Epithelial cell of alveolus of lung (primary cell): ENCODE data around the gene LCP2.

- RAMPAGE, long total RNA, result no peak
- RRBS, result no CpG with 5 or more reads among the region's 1 CpG
These were observed 5.7 kb downstream of the C5orf58 start for GRCh38 chr5:170238276-170238999.

DNA sequence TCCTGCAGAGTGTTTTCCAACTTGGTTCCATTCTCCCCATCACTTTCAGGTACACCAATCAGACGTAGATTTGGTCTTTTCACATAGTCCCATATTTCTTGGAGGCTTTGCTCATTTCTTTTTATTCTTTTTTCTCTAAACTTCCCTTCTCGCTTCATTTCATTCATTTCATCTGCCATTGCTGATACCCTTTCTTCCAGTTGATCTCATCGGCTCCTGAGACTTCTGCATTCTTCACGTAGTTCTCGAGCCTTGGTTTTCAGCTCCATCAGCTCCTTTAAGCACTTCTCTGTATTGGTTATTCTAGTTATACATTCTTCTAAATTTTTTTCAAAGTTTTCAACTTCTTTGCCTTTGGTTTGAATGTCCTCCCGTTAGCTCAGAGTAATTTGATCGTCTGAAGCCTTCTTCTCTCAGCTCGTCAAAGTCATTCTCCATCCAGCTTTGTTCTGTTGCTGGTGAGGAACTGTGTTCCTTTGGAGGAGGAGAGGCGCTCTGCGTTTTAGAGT is 11.6 kb downstream of the C5orf58 start:
- RAMPAGE, long total RNA, result no peak
- RRBS, result no CpG with 5 or more reads among the region's 10 CpGs

GRCh38 chr5:170287561-170288269 is 9.9 kb downstream of the LCP2 start:
- RAMPAGE, long total RNA, result no peak
- RRBS, result no CpG with 5 or more reads among the region's 5 CpGs

GRCh38 chr5:170297679-170298198 is at the start of gene LCP2:
Gene LCP2 (minus strand): TSS chr5:170297777.
- RAMPAGE, long total RNA, result no peak
- RRBS, result no CpG with 5 or more reads among the region's 8 CpGs

DNA sequence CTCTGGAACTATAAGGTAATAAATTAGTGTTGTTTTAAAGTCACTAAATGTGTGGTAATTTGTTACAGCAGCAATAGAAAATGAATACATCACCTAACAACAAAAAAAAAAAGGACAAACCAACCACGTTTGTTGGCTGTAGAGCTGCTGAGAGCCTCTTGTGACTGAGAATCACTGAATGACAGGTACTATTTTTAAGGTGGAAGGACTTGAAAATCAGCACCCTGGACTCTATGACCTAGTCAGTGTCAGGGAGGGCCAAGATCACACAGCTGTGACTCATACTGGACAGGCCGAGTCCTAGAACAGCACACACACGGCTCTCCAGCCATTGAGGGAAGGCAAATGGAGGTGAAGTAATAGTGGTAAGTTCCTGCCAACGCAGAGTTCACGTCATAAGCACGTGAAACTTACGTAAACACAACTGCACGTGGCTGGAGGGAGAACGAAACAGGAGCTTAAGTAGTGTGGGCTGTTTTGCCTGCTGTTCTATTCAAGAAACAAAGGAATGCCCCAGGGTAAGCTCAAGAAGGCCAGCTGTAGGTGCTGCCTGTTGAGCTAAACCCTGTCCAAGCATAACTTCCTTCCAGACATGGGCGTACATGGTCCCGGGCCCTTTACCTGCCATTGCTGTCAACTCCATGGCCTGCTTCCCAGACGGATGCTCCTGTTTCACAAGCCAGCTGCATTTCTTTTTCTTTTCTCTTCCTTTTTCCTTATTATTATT is 10.0 kb upstream of the LCP2 start:
- RAMPAGE, long total RNA, result no peak
- RRBS, result no CpG with 5 or more reads among the region's 12 CpGs

- RAMPAGE, long total RNA, result no peak
- RRBS, result no CpG with 5 or more reads among the region's 22 CpGs
These were observed 35.9 kb downstream of the KCNMB1 start for GRCh38 chr5:170353006-170353950.

- RAMPAGE, long total RNA, result no peak
- RRBS, result no CpG with 5 or more reads among the region's 13 CpGs
These were observed 219.3 kb upstream of the TLX3 start for GRCh38 chr5:171089812-171090070.

DNA sequence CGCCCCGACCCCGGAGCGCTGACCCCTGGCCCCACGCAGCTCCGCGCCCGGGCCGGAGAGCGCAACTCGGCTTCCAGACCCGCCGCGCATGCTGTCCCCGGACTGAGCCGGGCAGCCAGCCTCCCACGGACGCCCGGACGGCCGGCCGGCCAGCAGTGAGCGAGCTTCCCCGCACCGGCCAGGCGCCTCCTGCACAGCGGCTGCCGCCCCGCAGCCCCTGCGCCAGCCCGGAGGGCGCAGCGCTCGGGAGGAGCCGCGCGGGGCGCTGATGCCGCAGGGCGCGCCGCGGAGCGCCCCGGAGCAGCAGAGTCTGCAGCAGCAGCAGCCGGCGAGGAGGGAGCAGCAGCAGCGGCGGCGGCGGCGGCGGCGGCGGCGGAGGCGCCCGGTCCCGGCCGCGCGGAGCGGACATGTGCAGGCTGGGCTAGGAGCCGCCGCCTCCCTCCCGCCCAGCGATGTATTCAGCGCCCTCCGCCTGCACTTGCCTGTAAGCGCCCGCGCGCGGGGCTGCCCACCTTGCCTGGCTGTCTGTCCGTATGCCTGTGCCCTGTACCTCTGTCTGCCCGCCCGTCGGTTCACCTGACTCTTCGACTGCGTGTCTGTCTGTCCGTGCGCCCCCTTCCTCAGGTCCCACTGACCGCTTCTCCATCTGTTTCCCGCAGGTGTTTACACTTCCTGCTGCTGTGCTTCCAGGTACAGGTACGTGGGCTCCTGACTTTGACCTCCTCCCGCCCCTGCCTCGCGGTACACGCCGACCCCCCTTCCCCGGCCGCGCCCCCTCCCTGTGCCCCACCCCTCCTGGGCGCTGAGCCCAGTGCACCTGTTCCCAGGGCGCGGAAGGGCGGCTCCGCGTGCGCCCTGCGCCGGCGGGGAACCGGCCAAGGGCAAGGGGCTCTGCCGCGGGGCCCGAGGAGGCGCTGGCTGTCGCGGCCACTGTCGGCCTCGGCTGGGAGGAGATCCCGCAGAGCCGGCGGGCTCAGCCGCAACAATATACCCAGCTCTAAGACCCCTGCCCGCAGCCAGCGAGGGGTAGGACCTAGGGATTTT is 623 bp downstream of the FGF18 start:
- RAMPAGE, long total RNA, result no peak
- RRBS, result 2% methylated on average over 47 of the region's 118 CpGs

DNA sequence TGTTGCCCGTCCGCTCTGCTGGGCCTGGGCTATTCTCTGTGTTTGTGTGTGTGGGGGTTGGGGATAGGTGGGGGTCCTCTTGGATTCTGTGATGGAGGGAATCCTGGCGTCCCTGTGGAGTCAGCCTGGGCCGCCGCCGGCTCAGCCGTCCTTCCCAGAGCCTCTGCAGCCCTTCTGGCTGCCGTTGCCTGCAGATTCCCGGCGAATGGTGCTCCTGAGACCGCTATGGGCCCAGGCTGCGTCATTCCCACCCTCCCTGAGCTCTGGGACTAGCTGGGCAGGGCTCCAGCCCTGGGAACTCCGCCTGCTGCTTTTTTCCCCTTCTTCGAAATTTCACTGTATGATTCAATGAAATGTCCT is 64.3 kb downstream of the FGF18 start:
- RAMPAGE, long total RNA, result no peak
- RRBS, result 6% methylated on average over 4 of the region's 14 CpGs

DNA sequence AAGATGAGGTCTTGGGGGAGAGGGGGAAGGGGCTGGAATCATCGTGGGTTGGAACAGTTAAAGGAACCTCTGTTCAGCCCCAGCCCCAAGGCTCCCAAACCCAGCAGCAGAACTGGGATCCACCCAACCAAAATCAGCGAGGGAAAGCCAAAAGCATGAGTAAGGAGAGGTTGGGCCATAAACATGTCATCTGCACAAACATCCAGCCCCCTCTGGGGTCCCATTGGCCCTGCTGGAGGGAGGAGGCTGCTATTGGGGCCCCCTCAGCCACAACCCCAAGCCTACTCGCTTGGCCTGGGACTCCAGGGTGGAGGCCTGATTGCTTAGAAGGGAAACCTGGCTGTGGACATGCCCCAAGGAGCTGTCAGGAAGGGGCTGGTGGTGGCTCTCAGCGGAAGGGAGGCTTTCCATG is 154.9 kb downstream of the FGF18 start:
- RAMPAGE, long total RNA, result no peak
- RRBS, result no CpG with 5 or more reads among the region's 4 CpGs

- RAMPAGE, long total RNA, result no peak
- RRBS, result 3% methylated on average over 6 of the region's 29 CpGs
These were observed 176.9 kb downstream of the FGF18 start for GRCh38 chr5:171596032-171597062.

GRCh38 chr5:171999366-172000605 is 6.7 kb downstream of the FBXW11 start:
- RAMPAGE, long total RNA, result no peak
- RRBS, result no CpG with 5 or more reads among the region's 8 CpGs

GRCh38 chr5:172047052-172047559 is 40.7 kb upstream of the FBXW11 start:
- RAMPAGE, long total RNA, result no peak
- RRBS, result no CpG with 5 or more reads among the region's 9 CpGs

DNA sequence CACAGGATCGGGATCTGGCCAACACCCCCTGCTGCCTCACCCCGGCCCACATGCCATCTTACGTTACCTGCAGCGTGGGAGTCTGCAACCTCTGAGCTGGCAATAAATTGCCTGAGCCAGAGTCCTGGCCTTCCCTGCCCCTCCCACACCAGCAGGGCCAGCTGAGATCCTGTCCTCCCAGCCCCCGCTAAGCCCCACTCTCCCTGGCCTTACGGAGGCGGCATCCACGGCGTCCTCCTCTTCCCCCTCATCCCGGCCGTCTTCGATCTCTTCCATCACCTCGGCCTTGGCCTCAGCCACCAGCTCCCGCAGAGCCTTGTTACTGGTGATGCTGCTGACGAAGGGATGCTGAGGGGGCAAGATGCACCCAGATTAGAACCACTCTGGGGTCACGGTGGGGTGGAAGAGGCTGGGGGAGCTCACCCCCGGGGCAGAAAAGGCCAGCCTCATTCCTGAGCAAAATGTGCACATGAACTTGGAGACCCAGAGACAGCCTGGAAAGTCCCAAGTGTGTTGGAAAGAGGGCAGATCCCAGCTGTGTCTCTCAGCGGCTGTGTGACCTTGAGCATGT is 89.9 kb upstream of the FBXW11 start:
- RAMPAGE, long total RNA, result no peak
- RRBS, result no CpG with 5 or more reads among the region's 18 CpGs

DNA sequence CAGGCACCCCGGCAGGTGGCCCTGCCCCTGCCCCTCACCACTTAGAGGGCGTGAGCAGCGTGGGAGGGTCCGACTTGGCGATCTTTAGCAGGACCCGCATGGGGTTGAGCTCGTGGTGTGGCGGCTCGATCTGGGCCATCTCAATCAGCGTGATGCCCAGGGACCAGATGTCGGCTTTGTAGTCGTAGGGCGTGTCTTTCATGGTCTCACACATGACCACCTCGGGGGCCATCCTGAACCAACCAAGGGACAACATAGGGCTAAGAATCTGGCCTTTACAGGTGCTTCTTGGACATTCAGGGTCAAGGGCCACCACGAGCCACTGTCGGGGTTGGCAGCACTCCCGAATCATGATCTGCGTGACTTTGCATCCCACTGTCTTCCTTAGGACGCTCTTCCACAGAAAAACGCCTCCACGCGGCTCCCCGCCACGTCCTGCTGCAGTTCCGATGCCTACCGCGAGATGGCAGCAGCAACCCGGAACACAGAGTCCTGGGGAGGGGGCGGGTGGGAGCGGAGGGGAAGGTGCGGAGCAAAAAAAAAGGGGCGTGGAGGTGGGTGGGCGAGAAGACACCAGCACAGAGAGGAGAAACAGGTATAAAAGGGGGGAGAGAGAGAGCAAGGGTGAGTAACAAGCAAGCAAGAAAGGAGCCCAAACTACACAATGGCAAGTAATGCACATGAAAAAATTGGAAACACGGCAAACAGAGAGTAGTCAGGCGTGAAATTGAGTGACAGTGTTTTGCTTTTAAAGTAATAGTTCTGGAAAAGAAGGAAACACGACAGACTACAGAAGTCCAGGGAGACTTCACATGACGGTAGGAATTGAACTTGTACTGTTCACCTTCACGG is 81.2 kb downstream of the STK10 start:
- RAMPAGE, long total RNA, result no peak
- RRBS, result no CpG with 5 or more reads among the region's 38 CpGs

- RAMPAGE, long total RNA, result no peak
- RRBS, result no CpG with 5 or more reads among the region's 14 CpGs
These were observed 58.7 kb downstream of the STK10 start for GRCh38 chr5:172129109-172129979.

GRCh38 chr5:172142739-172143270 is 45.2 kb downstream of the STK10 start:
- RAMPAGE, long total RNA, result no peak
- RRBS, result no CpG with 5 or more reads among the region's 5 CpGs

- RAMPAGE, long total RNA, result no peak
- RRBS, result no CpG with 5 or more reads among the region's 17 CpGs
These were observed 43.8 kb downstream of the STK10 start for GRCh38 chr5:172144022-172144923.

DNA sequence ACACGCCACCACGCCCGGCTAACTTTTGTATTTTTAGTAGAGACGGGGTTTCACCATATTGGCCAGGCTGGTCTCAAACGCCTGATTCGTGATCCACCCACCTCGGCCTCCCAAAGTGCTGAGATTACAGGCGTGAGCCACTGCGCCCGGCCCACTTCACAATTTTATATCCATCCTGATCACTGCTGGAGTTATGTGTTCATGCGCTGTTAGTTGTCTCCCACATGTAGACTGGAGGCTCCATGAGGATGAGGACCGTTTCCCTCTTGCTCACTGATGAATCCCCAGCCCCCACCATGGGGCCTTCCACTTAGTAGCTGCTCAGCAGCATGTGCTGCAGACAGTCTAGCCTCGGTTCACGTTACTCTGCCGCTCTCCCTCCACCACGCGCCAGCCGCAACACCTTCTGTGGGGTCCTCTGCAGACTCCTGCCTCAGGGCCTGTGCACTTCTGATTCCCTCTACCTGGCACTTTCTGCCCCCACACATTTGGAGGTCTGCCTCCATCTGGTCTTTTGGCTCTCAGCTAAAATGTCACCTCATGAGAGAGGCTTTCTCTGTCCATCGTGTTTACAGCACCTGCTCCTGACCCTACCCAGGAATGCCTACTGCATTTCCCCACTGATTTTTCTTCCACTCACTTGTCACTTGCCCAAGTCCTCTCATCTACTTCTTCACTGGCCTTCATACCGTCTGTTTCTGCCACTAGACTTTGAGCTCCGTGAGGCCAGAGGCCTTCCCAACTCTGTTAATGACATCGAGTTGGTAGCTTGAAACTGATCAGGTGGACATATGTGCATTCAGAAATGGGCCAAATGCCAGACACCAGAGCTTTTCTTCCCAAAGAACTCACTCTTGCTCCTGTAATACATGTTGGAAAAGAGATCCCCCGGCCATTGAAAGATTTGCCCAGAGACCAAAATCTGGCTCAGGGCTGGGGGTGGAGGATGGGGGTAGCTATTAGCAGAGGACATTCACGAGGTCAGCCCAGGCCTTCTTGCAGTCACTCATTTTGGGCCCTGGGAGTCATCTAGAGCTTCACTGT is 36.2 kb downstream of the STK10 start:
- RAMPAGE, long total RNA, result no peak
- RRBS, result no CpG with 5 or more reads among the region's 24 CpGs

DNA sequence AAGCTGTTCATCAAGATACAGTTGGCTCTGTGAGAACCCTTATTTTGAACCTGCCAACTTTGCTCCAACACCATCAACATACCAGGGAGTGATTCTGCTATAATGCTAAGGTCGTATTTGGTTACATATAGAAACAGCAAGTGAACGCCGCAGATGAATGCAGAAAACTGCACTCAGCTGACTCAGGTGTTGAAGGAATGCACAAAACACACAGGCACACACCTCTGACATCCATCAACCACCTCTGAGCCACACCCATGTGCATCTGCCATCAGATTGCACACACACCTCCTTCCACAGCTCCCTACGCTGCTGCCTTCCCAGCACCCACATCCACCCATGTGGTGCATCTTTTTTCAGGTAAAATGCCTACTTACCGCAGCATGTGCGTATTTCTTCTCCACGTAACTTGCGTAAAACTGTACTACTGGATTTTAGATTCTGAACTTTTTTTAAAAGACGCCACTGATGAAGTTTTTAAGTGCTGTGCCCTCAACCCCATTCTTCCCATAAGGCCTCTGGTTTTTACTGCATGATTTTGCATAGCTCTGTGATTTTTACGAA is 7.1 kb downstream of the STK10 start:
- RAMPAGE, long total RNA, result no peak
- RRBS, result no CpG with 5 or more reads among the region's 10 CpGs